ENCODE data around the gene SLC23A1.

DNA sequence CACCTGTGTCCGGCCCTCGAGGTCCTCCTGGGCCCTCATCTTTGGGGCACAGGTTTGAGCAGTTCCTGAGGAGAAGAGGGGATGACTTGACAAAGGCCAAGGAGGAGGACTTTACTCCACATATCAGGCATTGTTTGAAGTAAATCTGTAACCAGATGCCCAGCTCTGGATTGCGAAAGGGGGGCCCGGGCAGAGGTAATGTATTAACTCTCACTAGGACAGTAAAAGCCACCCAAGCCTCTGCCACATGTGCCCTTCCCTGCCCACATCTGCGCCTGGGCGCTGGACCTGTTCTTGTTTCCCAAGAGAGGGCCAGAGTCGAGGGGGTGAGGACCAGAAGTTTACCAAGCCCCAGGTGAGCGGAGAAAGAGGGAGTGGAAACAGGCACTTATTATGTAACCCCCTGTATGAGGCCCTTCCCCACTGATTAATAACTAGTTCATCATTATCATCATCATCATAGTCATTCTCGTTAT, at the start of gene SLC23A1:
Gene SLC23A1, minus strand, starts transcription at position 83 of the 476 bp plus-strand sequence.
- RRBS: no CpG with 5 or more reads among the region's 9 CpGs

- RRBS: 7% methylated on average over 38 of the region's 60 CpGs
These were observed 1.8 kb downstream of the PROB1 start for GRCh38 chr5:139392915-139393661.

DNA sequence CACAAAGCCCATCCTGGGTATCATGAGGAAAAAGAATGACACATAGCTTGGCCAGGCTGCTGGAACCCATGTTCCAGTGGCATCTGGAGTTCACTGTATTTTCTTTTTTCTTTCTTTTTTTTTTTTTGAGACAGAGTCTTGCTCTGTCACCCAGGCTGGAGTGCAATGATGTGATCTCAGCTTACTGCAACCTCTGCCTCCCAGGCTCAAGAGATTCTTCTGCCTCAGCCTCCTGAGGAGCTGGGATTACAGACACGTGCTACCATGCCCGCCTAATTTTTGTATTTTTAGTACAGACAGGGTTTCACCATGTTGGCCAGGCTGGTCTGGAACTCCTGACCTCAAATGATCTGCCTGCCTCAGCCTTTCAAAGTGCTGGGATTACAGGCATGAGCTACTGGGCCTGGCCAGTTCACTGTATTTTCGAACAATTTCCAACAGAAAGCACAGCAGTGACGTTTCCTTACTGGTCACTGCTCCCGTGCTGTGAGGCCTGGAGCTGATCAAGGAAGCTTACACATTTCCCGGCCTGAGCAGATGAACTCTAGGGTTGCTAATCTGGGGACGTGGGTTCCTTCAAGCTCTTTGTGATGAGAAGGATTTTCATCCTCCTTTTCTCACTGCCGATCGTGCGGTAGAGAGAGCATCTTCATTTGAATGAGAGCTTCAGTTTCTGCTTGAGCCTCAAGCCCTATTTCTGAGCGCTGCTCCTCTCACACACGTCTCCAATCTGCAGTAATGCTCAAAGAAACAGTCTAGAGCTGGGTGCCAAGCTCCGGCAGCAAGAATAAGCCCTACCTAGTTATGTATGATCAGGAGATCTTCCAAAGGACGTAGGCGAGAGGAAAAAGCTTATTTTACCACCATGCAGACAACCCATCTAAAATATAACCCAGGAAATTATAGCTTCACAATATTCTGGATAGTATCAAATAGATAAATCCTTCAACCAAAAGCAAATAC, 7.1 kb upstream of the SPATA24 start:
- RRBS: no CpG with 5 or more reads among the region's 15 CpGs

DNA sequence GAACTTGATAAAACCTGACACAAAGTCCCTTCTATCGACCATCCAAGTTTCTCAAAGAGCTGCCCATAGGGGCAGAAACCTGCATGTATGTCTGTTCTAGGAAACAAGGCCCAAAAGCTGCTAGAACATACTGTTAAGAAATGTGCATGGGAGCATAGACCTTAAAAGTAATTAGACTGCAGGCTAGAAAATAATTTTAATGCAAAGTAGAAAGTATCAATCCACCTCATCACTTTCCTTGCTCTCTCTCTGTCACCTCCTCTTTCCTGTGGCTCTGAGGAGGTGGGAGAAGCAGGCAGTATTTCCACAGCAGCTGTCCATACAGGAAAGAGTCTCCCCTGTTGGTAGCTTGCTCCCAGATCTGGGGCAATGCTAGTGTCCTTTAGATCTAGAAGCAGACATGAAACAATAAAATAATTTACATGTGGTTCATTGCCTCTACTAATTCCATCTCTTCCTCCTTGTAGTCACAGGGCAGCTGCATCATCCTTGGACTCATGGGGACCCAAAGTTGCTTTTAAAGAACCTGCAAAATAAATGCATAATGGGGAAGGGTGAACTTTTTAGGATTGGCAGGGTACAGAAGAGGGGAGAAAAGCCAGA, 9.2 kb upstream of the DNAJC18 start:
- RRBS: no CpG with 5 or more reads among the region's 1 CpG

DNA sequence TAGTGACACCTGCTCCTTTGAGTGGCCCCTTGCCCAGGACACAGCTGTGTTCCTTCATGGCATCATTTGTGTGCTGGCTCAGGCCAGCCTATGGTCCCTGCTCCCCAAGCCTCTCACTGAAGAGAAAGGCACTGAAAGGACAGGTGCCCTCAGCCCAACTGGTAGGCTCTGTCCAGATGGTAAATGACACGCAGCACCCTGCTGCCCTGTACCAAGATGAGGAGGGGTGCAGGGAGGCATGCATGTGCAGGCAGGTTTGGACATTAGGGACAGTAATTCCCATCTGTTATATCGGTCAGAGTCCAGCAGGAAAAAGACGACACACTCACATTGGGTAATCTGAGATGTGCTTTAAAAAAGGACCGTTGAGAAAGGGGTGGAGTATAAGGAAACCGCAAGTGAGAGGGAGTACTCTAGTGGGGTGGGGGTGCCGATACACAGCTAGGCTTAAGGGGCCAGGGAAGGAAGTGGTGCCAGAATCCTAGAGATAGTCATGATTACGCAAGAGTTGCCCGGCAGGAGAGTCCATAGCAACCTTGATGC, 4.5 kb downstream of the SMIM33 start:
- RRBS: 33% methylated on average over 1 of the region's 8 CpGs

DNA sequence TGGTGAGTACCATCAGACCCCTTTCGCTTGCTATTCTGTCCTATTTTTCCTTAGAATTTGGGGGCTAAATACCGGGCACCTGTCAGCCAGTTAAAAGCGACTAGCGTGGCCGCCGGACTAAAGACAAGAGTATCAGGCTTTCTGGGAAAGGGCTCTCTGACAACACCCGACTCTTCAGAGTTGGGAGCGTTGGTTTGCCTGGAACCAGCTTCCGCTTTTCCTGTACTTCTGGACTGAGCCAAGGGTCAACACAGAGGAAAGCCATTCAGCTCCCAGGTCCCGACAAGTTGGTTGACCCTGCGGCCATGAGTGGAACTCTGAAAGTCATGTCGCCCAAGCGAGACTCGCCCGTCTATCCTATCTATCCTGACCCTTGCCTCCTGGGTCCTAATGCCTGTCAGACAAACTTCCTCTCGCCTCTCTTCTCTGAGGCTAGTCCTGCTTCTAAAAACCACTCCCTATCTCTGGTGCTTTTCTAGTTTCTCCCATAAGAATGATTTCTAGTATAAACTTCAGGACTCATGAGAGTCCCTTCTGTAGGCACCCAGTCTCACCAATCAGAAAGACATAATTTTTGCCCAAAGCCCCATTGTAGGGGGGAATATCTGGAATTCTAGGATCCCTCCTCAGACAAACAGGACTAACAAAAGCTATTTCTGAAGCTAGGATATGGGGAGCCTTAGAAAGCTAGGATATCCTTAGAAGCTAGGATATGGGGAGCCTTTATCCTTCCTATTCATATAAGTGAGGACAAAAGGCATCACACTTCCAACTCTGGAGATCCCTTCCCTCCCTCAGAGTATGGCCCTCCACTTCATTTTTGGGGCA, 21.5 kb upstream of the STING1 start:
- RRBS: no CpG with 5 or more reads among the region's 16 CpGs

GRCh38 chr5:139543253-139543991, 17.7 kb upstream of the UBE2D2 start:
- RRBS: no CpG with 5 or more reads among the region's 26 CpGs

GRCh38 chr5:139565210-139566280, 4.4 kb downstream of the UBE2D2 start:
- RRBS: no CpG with 5 or more reads among the region's 7 CpGs

- RRBS: 8% methylated on average over 5 of the region's 25 CpGs
These were observed 2.9 kb downstream of the CXXC5 start for GRCh38 chr5:139650701-139651709.

GRCh38 chr5:139660088-139660609, 12.0 kb downstream of the CXXC5 start:
- RRBS: 6% methylated on average over 3 of the region's 11 CpGs

DNA sequence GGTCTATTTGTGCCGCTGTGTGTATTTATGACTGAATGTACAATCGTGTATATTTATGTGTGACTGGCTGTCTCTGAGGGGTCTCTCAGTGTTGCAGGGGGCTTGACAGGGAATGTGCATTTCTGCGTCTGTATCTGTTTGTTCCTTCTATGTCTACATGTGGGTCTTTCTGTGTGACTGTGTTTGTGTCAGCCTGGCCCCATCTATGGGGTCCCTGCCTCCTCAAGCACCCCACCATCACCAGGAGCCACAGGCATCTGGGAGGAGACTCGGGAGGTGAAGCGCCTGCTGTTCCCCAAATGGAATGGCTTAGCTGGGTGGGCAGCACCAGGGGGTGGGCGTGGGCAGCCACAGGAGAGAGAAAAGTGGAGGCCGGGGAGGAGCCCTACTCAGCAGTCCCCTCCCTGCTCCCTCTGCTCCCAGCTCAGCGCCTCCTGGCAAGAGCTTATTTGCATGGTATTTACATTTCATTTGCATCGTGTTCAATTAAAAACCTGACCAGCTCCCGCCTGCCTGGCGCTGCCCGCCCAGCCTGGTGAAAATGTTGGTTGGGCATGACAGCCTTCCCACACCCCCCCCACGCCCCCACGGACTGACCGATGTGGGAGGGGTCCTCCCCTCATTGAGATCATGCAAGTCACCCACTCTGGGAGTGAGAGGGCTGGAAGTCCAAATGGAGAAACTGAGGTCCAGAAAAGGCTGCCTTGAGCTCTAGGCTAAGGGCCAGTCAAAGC, 50.4 kb downstream of the CXXC5 start:
- RRBS: no CpG with 5 or more reads among the region's 15 CpGs

GRCh38 chr5:139744880-139745794, 50.5 kb upstream of the PSD2 start:
- RRBS: no CpG with 5 or more reads among the region's 18 CpGs

DNA sequence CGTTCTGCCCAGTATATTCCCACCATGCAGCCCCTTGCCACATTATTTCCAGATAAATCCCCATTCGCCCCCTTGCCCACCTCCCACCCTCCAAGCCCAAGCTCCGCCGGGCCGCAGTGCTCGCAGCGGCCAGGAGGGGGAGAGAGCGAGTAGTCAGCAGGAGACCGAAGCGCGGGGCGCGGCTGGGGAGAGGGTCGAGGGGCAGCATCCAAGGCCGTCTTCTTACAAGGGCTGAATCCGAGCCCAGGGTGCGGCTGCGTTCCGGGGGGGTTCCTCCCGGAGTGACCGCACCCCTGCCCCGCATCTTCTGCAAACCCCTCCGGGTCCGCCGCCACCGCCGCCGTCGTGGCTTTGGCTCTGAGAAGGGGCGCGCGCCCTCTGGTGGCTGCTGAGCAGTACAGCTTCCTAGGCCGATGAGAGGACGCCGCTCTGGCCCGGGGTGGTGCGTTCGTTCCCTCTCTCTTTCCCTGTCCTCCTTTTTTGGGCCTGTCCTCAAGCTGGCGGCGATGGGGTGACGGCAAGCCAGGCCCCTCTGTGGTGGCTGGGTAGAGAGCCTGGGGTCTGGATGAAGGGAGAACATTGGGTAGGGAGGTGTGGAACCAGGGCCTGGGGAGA, 30.0 kb upstream of the PSD2 start:
- RRBS: 0% methylated on average over 3 of the region's 41 CpGs

DNA sequence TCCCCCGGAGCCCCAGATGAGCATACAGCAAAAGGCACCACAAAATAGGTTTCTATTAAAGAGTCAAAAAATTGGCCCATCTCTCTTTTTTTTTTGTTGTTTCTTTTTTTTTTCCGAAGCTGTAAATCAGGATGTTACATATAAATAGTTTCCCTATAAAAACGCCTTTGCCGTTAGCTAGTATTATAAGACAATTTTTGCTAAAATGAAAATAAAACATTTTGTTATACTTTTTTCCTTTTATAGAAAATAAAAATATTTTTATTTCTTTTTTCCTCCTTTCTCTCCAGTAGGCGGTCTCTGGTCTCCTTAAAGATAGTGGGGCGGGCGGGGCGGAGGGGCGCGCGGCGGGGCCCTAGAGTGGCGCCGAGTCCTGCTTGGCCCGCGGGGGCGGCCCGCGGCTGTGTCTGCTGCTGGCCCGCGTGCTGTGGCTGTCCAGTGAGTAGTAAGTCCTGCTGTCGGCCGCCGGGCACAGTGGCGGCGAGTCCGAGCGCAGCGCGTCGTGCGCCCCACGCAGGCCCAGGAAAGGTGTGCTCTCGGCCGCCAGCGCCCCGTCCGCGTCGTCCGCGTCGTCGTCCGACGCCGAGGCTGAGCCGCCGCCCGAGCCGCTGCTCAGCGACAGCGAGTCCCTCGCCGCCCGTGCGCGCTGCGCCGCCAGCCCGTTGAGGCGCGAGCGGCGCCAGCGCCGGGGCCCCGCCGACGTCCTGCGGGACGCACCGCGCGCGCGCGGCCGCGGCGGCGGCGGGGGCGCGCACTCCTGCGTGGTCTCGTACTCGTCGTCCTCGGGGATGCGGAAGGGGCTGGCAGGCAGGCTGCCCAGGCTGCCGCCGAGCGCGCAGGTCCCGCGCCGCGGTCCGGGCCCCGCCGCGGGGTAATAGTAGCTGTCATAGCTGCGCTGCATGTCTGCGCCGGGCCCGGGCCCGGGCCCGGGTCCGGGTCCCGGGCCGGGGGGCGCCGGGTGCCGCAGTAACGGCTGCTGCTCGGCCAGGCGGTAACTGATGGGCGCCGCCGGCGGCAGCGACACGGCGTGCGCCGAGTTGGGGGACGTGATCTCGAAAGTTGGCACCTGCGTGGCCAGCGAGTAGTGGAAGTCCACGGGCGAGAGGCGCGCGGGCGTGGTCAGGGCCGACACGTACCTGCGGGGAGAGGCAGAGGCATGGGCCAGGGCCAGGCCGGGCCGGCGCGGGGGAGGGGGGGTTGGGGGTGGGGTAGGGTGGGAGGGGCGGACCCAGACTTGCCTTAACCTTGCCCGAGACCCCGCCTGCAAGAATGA, 52.4 kb downstream of the PSD2 start:
- RRBS: 2% methylated on average over 15 of the region's 147 CpGs

GRCh38 chr5:140177774-140178449, 2.9 kb downstream of the CYSTM1 start:
- RRBS: no CpG with 5 or more reads among the region's 2 CpGs

GRCh38 chr5:140259268-140260110, 43.4 kb downstream of the PFDN1 start:
- RRBS: no CpG with 5 or more reads among the region's 7 CpGs

GRCh38 chr5:140317435-140317817, 14.5 kb upstream of the PFDN1 start:
- RRBS: no CpG with 5 or more reads among the region's 2 CpGs

- RRBS: no CpG with 5 or more reads among the region's 19 CpGs
These were observed 4.3 kb downstream of the WDR55 start for GRCh38 chr5:140668743-140669605.